Endodermal cell (in vitro differentiated cells): ENCODE measurements around the genes RALGAPB, ACTR5 and PLCG1.

DNA sequence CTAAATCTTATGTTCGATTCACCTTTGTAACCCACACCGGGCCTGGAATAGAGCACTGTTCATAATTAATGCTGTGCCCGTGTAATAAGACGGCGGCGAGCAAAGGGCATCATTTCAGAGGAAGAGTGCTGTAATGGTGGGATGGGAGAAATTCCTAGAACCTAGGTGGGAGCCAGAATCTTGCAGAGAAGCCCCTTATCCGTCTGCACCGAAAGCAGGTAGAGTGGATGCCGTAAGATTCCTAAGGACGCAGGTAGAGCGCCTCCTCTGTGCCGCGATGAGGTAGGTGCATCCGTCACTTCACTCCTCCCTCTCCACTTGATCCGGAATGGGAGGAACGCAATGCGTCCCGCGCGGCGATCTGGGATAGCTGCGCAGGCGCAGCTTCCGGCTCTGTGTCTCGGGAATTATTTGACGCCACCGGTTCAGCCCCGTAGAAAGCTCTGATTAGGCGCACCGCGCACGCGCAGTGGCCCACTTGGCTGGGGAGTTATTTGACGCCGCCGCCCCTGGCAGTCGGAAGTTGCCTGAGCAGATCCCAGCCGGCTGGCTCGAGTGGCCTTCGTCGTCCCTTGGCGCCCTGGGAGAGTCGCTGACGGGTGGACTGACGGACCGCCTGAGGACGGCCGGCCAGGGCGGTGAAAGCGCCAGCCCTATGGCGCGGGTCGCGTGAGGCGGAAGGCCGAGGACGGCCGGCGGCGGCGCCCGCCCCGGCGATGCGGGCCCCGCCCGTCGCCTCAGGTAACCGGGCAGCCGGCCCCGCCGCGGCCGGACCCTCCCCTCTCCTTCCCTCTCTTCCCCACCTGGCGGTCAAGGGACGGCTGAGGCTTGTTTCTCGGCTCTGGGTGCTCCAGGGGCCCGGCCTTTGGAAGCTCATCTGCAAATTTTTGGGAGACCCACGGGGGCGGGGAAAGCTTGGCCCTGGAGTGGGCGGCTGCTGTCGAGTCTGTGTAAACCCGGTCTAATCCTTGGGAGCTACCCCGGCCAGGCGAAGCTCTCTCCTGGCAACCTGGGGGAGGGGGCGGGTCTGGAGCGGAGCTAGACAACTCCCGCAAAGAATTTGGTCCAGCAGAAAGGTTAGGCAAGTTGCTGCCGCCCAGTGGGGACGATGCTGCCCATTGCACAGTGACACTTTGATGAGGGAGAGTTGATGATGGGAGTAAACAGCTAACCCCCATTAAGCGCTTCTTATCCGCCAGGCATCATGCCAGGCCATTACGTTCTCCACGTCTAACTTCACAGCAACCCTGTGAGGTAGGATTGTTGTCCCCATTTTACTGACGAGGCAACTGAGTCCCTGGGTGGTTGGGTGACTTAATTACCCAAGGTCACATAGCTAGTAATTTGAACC is at the start of gene RALGAPB:
RALGAPB (plus strand) TSS at position 515 of the 1,351 bp plus-strand sequence.
- PRO-cap = bidirectional peak, plus-strand start at position 534 of the sequence, minus-strand start at position 234 of the sequence; bidirectional peak, plus-strand start at position 672 of the sequence, minus-strand start at position 718 of the sequence

DNA sequence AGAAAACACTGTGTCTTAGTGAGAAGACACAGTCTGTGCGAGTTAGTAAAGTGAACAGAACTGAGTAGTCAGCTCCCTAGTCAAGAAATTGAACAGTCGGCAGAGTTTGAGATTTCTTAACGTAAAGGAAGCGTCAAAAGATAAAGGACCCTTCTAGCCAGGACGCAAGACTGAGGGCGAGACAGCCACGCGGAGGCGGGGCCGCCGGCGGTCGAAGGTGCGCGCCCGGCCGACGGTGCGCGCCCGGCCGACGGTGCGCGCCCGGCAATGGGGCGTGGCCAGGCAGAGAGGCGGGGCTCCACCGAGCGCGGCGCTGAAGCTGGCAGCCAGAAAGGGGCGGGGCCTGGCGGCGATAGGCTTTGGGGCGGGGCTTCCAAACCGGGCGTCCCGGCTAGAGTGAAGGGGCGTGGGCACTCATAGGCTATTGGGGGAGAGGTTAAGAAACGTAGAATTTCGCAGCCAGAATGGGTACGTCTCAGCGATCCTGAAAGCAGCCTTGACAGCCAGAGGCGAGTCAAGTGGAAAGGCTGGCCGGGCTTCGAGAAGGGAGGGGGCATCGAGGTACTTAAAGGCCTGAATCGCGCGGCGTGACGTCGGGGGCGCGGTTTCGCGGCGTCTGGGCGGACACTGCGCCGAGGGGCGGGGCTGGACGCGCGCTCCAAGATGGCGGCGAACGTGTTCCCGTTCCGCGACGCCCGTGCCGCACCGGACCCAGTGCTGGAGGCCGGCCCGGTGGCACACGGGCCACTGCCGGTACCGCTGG is at the start of gene ACTR5:
ACTR5 (plus strand) TSS at position 645 of the 763 bp plus-strand sequence.
- PRO-cap = unidirectional peak, plus-strand start at position 413 of the sequence

GRCh38 chr20:38845363-38846063 is 40.0 kb downstream of the PPP1R16B start:
- PRO-cap = no peak

DNA sequence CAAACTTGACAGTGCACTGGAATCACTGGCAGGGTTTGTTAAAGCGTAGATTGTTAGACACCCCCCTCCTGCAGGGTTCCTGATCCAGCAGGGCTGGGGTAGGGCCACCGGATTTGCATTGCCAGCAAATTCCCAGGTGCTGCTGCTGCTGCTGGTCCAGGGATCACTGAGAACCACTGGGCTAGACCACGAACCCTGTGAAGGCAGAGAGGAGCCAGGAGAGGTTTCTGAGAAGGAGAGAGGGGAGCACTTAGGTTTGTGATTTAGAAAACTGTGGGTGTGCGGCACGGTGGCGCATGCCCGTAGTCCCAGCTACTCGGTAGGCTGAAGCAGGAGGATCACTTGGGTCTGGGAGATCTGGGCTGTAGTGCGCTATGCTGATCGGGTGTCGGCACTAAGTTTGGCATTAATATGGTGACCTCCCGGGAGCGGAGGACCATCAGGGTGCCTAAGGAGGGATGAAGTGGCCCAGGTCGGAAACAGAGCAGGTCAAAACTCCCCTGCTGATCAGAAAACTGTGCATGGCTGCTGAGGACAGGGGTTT is 53.7 kb upstream of the FAM83D start:
- PRO-cap = no peak

GRCh38 chr20:38902626-38902966 is 23.6 kb upstream of the FAM83D start:
- PRO-cap = no peak

DNA sequence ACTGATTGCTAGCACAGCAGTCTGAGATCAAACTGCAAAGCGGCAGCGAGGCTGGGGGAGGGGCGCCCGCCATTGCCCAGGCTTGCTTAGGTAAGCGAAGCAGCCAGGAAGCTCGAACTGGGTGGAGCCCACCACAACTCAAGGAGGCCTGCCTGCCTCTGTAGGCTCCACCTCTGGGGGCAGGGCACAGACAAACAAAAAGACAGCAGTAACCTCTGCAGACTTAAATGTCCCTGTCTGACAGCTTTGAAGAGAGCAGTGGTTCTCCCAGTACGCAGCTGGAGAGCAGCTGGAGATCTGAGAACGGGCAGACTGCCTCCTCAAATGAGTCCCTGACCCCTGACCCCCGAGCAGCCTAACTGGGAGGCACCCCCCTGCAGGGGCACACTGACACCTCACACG is 69.3 kb downstream of the MAFB start:
- PRO-cap = no peak

GRCh38 chr20:40686995-40687313 is 2.1 kb downstream of the MAFB start:
- PRO-cap = no peak

- PRO-cap = unidirectional peak, minus-strand start at chr20:40688031
Measured at GRCh38 chr20:40687314-40688323, 1.4 kb downstream of the MAFB start.

- PRO-cap = no peak
Measured at GRCh38 chr20:40990534-40990986, 38.1 kb upstream of the TOP1 start.

DNA sequence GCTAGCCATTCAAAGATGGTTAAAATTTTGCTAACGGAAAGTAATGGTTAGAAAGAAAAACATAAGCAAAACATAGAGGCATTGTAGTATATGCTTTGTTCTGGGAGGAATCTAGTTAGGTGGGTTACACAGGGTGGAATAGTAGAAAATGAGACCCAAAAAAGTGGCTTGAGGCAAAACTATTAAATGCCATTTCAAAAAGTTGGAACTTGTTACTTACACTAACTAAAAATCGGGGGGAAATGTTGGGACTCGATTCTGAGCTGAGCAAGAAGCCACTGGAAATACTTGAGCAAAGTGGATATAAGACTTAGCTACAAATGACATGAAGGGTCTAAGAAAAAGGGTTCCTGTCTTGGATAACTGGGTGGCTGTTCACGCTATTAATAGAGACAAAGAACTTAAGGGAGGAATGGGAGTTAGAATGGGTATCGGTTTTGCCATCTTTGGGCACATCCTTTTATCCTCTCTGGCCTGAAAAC is 41.3 kb downstream of the TOP1 start:
- PRO-cap = no peak

- PRO-cap = no peak
Measured at GRCh38 chr20:41077117-41077891, 48.7 kb downstream of the TOP1 start.

DNA sequence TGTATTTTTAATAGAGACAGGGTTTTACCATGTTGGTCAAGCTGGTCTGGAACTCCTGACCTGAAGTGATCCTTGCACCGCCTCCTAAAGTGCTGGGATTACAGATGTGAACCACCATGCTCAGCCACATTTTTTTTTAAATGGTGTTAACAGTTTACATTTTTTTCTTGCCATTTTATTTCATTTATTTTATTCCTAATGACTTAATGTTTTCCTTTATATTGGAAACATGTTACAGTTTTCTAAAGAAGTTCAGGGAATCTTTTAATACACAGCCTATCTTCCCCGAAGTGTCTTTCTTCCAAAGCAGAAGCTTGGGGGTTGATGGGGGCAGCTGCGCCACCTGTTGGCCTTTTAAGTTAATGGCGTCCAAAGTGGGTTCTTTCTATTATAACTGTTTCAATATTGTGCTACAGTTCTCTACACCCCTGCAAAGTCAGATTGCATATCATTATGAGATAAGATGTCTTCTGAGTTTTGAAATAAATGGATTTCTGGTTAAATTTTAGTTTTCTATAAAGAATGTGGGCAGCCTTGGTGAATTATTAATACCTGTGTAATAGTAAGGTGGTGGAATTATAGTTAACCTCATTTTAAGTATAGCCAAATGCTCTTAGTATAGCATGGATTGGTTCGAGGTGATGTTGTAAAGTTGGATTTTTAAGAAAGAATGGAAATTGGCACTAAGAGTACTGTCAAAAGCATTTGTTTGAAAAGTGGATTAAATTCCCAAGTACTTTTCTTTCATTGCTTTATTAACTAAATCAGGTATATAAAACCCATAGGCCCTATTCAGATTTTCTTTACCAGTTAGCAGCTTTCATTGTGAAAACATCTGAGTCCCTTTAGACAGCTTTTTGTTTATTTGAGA is 41.9 kb upstream of the PLCG1 start:
- PRO-cap = no peak

DNA sequence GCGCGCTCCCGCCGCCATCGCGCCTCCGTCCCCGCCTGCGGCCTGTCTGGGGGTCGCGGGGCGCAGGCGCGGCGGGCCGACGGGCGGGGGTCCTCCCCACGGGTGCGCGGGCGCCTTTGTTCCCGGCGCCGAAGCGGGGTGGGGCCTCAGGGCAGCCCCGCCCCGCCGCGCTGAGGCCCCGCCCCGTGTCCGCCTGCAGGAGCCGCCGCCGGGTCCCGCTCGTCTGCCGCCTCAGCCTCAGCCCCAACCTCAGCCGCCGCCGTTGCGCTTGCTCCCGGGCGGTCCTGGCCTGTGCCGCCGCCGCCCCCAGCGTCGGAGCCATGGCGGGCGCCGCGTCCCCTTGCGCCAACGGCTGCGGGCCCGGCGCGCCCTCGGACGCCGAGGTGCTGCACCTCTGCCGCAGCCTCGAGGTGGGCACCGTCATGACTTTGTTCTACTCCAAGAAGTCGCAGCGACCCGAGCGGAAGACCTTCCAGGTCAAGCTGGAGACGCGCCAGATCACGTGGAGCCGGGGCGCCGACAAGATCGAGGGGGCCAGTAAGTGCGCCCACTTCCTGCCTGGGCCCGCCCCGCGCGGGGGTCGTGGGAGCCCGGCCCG is at the start of gene PLCG1:
PLCG1 (plus strand) TSS at position 222 of the 598 bp plus-strand sequence.
- PRO-cap = bidirectional peak, plus-strand start at position 240 of the sequence, minus-strand start at position 37 of the sequence; bidirectional peak, plus-strand start at position 496 of the sequence, minus-strand start at position 430 of the sequence

DNA sequence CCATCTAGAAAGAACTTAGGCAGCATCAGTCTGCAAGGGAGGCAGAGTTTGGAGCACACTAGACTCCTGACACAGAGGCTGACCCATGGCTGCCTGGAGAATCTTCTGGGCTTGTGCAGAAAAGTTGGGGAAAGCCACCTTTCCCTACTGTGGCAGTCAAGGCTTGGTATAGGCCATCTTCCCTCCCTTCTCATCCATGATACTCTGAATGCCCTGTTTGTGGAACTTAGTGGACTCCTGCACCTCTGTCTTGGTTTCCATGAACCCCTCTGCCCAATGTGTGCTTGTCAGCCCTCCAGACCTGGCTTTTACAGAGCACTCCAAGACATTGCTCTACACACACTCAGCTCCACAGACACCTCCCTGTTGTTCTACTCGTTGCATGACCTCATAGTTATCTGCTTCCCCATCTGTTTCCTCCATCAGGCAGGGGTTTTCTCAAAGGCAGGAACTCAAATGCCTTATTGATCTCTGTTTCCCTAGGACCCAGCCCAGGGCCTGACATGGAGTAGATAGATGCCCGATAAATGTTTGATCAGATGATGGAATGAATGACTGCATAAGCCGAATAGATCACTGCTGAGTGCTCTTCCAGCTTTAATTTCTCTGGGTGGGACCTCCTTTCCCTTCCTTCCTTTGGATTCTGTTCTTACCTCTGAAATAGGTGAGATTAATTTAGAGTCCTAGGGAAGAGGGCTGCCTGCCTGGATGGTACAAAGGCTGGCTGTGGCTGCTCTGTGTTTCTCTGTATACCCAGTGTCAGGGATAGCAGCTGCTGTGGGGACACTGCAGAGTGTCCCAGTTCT is 13.3 kb downstream of the PLCG1 start:
- PRO-cap = no peak

- PRO-cap = no peak
Measured at GRCh38 chr20:41168421-41169326, 31.3 kb downstream of the PLCG1 start.

- PRO-cap = no peak
Measured at GRCh38 chr20:41172882-41173606, 35.7 kb downstream of the PLCG1 start.

GRCh38 chr20:41284408-41285311 is 32.9 kb downstream of the ZHX3 start:
- PRO-cap = no peak

- PRO-cap = no peak
Measured at GRCh38 chr20:41286608-41287347, 30.8 kb downstream of the ZHX3 start.

DNA sequence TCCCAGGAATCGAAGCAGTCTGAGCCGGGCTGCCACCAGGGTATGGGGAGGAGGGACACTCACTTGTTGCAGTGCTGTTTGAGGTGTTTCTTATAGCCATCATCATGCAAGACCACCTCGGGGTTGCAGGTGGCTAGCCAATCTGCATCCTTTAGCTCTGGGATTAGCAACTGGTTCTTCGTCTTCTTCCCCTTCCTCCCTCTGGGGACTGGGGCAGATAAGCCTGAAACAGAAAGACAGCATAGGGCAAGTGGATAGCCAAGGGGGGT is 84.2 kb upstream of the EMILIN3 start:
- PRO-cap = unidirectional peak, minus-strand start at position 121 of the sequence

- PRO-cap = no peak
Measured at GRCh38 chr20:41715431-41716013, 97.3 kb upstream of the CHD6 start.